Endodermal cell (in vitro differentiated cells): ENCODE measurements around a stretch of chr7.

- PRO-cap = no peak
Measured at GRCh38 chr7:22511712-22512262, 11.8 kb upstream of the STEAP1B start.

DNA sequence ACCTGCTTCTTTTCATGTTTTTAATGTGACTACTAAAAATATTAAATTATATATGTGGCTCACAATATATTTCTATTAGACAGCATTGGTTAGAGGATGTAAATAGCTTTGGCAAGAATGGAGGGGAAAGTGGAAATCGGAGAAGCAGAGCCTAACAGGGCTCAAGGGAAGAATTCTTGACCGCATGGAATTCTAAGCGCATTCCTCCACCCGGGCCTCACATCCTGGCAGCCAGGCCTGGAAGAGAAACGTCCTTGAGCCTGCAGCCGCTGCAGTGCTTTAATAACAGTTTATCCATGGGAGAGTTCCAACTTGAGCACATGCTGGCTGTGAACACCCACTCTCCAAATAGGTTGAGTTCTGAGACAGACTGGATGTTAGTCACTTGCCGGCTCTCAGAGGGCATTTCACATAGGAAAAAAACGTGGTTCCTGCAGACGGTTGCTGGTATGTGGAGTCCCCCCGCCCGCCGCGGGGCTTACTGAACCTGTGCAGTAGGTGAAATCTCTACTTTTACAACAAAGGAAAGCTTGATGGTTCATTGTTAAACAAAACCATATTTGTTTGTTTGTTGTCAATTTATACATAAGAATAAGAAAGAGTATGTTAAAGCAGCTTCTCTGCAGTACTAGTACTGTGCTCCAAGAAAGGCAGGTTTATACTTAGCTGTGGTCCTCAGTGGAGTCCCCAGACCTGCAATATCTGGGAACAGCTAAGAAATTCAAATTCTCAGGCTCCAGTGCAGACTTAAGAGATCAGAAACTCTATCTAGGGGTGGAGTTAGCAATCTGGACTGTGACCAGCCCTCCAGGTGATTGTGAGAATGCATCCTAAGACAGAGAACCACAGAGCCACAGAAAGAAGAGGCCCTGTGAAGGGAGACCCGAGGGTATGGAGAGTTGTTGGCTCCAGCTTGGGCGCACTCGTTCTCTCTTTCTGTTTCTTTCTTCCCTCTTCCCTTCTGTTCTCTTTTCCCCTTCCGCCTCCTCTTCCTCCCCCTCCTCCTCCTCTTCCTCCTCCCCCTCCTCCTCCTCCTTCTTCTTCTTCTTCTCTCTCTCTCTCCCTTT, 61.6 kb upstream of the STEAP1B start:
- PRO-cap = unidirectional peak, plus-strand start at position 220 of the sequence

DNA sequence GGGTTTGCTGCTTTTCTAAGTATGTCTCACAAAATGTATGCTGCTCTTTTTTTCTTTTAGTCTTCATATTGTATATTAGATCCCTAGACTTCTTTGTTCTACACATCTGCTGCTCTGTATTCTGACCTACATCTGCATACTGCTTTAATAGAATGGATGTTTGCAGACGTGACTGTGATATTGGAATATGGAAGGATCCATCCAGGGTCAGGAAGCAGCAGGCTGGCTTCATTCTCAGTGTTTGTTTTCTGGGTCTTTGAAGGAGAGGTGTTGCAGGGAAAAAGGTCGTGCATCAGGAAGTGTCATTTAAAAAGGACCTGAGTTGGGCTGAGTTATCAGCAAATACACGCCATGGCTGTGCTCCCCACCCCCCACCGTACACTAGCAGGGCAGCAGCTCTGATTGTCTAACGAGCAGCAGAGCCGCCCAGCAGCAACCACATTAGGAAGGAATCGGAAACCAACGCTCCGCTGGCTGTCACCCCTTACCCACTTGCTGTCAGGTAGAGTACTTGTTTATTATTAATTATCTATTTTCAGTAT, 63.0 kb upstream of the STEAP1B start:
- PRO-cap = no peak

DNA sequence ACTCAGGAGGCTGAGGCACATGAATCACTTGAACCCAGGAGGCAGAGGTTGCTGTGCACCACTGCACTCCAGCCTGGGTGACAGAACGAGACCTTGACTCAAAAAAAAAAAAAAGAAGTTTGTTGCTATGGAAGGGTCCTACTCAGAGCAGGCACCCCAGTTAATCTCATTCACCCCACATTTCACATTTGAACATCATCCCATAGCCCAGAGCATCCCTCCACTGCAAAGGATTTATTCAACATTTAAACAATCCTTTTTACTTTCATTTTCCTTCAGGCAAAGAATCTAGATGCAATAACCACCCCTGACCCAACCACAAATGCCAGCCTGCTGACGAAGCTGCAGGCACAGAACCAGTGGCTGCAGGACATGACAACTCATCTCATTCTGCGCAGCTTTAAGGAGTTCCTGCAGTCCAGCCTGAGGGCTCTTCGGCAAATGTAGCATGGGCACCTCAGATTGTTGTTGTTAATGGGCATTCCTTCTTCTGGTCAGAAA, 4.2 kb downstream of the IL6 start:
- PRO-cap = no peak

DNA sequence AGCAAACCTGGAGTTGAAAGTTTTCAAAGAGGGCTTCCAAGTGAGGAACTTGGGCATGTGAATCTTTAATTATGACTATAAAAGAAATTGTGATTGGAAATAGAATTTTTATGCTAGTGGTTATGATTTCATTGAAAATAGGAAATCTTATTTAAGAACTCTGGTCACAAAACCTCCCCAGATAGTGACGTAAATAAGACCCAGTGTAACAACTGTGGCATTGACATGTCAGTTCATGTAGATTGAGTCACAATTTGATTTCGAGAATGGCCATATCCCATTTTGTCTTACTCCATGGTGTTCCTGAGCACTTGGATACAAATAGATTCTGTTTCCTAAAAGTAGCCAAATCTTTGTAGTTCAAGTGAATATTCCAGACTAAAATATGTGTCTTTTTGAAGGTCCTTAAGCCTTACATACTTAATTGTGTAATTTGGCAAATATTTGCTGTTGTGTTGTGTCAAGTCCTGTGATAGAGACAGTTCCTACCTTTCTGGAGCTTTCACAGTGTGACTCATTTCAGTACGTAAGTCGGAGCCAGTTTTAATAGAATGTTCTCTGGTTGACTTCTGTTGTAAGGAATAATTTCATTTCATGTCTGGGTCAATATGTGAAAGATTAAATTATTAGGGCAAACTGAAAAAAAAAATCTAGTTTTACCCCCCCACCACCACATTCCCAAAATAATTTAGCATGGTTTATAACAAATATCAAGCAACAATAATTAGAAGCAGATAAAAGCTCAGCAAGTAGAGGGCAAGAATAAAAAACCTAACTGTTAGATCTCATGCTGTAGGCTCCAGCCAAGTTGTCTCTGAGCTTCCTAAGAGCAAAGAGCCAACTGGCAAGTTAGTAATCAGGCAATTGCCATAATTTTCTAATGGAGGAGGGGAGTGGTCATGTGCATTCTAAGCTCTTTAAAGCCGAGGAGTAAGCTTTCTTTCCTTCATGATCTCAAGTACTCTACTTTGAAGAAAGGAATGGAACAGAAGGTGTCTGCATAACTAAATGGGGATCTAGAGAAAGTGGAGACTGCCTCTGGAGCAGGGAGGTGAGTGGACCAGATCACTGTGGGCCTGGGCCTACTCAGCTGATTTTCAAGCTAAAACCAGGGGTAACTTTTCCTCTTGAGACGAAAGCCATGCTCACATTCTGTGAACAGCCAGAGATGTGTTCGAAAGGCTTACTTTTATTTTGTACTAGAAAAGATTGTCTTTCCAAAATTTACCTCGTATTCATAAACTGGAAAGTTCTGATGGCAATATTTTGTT, 37.4 kb upstream of the TOMM7 start:
- PRO-cap = no peak

DNA sequence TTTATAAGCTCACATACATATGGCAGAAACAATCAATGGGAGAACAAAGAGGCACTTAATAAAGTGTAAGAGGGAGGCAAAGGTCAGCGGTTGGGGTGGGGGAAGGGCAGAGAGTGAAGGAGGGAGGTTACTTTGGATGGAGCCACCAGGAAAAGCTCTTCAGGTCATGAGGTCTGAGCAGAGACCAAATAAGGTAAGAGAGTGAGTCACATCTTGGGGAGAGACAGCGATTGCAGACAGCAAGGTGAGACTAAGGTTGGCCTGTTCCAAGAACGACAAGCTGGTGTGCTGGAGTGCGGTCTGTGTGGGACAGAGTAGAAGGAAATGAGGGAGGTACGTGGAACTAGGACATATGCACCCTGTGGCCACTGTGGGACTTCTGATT, 74.3 kb upstream of the TOMM7 start:
- PRO-cap = no peak

- PRO-cap = no peak
Measured at GRCh38 chr7:23469687-23469859, 718 bp downstream of the IGF2BP3 start.

DNA sequence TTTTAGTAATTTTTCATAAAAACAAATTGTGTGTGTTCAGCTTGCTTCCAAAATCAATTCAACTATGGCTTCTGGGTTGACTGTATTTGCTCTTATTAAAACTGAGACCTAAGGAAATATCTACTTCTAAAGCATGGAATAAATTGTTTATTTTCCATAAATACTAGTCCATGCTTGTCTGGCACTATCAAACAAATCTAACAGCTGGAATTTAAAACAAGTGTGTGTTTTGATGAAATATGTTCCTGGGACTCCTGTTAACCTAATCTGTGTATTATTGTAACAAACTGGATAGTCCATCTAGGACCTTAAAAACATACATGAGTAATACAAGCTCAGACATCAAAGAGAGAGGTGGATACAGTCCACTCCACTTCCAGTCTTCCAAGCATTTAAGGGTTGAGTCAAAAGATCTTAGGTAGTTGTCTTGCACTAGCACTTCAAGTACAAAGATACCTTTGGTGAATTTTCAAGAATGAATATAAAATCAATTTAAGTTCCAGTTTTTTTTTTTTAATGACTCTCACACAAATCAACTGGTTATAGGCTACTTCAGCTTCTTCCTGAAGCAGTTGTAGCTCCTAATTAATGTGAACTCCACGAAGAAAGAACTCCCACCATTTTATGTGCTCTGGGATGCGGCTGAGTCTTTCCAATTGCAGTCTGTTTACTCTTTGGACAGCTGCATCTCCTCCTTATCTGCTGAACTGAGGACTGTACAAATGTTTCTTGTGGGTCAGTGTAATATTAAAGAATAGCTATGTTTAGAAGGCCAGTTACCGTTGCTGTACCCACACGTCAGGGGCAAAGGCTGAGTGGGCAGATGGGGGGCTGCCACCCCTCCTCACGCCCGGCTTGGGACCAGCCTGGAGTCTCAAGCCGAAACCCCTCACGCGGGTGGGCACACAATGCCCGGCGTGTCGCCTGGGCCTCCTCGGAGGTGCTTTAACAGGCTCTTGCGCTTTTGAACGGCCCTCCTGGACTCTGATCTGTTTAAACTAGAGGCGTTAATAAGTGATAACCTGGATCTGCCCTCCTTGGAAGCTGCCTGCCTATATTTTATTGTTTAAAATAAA, 2.8 kb upstream of the IGF2BP3 start:
- PRO-cap = bidirectional peak, plus-strand start at position 871 of the sequence, minus-strand start at position 658 of the sequence

DNA sequence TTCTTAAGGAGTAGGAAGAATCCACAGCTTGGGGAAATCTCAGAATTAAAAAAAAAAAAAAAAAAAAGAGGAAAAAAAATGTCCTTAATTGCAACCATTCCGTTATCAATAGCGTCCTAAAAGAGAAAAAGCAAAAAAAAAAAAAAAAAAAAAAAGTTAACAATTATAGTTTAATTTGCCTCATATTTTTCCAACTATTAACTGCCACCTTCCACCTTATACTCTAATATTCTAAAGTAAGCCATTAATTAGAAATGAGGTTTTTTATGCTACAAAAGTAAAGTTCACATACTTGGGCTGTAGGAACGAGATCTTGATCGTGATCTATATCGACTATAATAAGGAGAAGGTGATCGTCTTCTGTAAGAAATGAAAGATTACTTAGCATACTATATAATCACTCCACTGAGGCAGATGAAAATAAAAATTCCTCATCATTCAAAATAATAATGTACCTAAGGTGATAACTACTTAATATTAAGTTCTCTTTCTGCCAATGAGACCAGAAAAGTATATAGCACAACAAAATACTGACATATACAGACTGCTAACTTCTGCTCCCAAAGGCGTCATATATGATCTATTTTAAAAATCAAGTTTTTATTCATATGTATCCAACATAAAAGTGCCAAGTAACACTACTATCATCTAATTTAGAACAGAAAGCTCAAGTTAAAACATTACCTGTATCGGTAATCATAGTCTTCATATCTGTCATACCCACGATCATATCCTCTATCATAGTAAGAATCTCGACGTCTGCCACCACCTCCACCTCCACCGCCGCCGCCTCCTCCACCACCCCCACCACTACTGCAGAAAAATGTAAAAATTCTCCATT, 26.1 kb downstream of the TRA2A start:
- PRO-cap = no peak

DNA sequence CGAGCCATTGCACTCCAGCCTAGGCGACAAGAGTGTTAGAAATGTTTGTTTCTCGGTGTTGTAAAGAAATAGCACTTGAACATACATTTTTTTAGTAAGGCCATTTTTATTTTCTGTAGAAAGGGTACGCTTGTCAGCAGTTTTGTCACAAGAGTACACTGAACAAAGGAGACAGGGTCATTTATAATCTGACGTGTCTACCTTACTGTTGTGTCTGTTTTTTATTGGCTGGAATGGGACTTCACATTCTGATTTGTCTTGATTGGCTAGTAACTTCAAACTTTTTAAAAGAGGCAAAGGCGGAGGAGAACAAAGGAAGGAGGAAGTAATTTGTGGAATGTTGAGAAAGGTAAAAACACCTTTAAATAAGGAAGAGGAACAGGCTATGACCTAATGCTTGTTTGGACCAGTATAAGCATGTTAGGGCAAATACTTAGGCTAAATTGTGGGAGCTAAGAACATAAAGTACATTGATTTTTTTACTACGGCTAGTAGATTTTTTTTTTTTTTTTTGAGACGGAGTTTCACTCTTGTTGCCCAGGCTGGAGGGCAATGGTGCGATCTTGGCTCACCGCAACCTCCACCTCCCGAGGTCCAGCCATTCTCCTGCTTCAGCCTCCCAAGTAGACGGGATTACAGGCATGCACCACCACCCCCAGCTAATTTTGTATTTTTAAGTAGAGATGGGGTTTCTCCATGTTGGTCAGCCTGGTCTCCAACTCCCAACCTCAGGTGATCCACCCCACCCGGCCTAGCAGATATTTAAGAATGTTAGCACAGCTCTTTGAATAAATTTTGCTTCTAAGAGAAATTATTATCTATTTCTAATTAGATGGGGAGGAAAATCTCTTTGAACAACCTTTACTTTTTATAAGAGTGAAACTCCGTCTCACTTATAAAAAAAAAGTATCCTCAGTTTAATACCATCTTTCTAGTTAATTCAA, 17.9 kb downstream of the TRA2A start:
- PRO-cap = no peak

DNA sequence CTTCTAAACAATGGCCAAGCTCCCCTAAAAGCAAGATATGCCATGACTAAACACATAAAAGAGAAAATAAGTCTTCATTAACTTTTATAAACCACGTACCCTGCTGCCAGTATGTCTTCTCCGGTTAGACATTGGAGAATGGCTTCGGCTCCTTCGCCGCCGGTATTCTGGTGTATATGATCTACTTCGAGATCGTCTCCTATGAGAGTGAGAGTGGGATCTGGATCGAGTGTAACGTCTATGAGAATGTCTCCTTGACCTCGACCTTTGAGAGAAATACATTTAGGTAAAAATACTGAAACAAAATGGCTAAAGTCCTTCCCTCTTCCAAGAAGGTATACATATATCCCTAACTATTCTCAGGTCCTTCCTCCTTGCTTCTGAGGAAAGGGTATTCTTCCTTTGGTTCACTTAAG, 15.5 kb downstream of the TRA2A start:
- PRO-cap = no peak

- PRO-cap = unidirectional peak, plus-strand start at chr7:23697206
Measured at GRCh38 chr7:23696910-23697465, 13.0 kb upstream of the STK31 start.

GRCh38 chr7:24480428-24480956, 92.8 kb upstream of the PALS2 start:
- PRO-cap = no peak

- PRO-cap = no peak
Measured at GRCh38 chr7:24595425-24596211, 22.4 kb downstream of the PALS2 start.

DNA sequence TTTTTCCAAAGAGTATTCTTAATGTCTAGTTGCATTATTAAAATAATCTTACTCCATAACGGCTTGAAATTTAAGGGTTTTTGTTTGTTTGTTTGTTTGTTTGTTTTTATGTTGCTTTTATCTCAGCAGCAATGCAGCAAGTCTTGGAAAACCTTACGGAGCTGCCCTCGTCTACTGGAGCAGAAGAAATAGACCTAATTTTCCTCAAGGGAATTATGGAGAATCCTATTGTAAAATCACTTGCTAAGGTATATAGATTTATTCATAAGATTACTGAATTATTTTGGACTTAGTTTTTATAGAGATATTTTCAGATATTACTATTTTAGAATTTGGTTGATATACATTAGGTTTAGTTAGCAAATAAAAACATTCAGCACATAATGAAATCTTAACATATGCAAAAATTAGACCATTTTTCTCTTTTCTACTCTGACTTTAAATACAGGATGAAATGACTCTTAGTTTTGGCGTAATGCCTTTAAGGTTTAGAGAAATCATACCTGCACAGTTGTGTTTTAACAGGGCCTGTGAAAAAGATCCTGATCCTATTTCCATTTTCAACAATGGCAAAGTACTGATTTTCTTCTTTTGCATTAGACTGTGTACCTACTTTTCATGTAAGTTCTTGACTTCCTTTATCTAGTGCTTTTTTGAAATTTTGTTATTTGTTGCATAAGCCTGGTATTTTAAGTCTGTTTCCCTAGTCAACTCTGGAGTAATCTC, 50.4 kb downstream of the PALS2 start:
- PRO-cap = no peak

DNA sequence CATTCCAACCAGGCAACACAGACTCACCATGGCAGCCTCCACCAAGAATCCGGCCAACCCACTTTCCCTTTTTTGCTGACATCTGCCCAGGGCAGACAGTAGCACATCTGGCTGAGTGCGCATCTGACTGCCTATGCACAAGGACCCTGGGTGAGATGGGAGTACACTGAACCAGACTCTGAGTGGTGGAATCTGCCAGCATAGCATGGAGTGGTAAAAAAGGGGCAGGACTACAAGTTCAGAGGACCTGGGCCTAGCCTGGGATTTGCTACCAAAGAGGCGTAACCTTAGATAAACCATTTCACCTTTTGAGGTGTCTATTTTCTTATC, 16.6 kb downstream of the OSBPL3 start:
- PRO-cap = no peak

DNA sequence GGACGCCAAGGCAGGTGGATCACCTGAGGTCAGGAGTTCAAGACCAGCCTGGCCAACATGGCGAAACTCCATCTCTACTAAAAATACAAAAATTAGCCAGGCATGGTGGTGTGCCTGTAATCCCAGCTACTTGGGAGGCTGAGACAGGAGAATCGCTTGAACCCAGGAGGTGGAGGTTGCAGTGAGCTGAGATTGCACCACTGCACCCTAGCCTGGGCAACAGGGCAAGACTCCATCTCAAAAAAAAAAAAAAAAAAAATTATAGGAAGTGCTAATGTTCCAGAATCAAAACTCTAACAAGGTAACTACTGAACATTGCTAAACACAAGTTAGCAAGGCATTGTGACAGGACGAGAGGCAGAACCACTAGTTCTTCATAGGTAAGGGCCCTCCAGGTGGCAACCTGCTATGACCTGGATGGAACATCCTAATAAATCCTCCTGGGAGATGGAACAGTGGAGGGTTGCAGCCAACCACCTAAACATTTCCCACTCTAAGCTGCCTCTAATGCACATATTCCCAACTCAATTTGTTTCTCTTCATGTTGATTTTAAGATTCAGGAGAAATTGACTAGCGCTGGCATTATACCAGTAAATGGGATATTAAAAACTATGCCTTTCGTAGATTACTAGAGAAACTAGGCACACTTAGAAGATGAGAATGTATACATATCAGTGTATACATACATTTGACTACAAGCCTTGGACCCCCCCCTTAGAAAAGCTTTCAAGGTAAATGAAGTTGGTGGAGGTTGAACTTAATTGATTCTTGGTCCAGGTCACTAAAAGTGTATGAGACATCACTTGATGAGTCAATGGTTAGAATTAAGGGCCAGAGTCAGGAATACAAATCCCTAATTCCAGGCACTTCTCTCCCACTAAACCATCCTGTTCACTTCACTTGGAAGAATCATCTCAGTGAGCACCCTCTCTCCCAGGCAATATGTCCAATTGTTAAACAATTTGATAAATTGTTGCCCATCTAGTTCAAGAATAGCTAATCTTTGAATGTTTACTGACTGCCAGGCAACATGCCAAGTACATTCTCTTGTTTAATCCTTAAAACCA, 9.8 kb downstream of the CYCS start:
- PRO-cap = no peak

GRCh38 chr7:25119855-25120369, 5.1 kb downstream of the CYCS start:
- PRO-cap = no peak

- PRO-cap = no peak
Measured at GRCh38 chr7:25625323-25625900, 397.1 kb upstream of the NPVF start.

- PRO-cap = no peak
Measured at GRCh38 chr7:25670122-25670785, 442.0 kb upstream of the NPVF start.